ENCODE measurements around a stretch of chr10.

DNA sequence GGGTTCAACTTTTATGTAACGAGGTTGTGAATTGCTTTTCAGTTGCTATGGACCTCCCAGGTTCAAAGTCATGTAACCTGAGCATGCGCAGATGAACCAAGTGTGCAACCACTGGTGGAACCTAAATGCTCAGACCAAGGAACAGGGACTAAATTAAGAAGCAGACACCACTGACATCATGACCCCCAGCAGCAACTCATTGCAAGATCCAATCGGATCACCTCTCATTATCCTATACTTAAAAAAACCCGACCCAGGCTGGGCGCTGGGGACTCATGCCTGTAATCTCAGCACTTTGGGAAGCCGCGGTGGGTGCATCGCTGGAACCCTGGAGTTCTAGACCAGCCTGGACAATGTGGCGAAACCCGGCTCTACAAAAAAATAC is 11.4 kb upstream of the ZNF518A start:
- PRO-cap: no peak

GRCh38 chr10:96119143-96119517 is 11.0 kb upstream of the ZNF518A start:
- PRO-cap: no peak

DNA sequence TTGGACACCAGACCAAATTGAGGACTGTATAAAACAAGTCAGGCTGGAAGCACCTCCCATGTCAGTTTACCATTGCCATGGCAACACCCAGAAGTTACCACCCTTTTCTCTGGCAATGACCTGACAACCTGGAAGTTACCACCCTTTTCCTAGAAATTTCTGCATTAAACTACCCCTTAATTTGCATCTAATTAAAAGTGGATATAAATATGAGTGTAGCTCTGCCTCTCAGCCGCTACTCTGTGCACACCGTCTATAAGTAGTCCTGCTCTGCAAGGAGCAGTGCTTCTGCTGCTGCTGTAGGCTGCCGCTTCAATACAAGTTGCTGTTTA is 7.9 kb upstream of the BLNK start:
- PRO-cap: no peak

- PRO-cap: no peak
These were observed 2.3 kb downstream of the DNTT start for GRCh38 chr10:96306347-96307069.

GRCh38 chr10:96513081-96513461 is 655 bp downstream of the TLL2 start:
- PRO-cap: unidirectional peak, minus-strand start at chr10:96513176

DNA sequence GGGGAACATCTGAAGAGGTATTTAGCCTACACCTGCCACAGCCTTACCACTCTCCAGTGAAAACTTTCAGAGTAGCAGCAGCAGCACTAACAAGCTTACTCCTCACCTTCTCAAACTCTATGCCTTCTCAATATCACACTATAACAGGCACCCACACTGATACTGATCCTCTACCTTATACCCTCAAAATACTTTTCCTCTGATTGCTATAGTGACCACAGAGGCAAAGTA is 35.2 kb upstream of the TLL2 start:
- PRO-cap: no peak

- PRO-cap: no peak
These were observed 1.4 kb downstream of the TM9SF3 start for GRCh38 chr10:96585375-96585921.

GRCh38 chr10:96663740-96664225 is 56.5 kb downstream of the PIK3AP1 start:
- PRO-cap: no peak

GRCh38 chr10:96670749-96671305 is 49.5 kb downstream of the PIK3AP1 start:
- PRO-cap: no peak

DNA sequence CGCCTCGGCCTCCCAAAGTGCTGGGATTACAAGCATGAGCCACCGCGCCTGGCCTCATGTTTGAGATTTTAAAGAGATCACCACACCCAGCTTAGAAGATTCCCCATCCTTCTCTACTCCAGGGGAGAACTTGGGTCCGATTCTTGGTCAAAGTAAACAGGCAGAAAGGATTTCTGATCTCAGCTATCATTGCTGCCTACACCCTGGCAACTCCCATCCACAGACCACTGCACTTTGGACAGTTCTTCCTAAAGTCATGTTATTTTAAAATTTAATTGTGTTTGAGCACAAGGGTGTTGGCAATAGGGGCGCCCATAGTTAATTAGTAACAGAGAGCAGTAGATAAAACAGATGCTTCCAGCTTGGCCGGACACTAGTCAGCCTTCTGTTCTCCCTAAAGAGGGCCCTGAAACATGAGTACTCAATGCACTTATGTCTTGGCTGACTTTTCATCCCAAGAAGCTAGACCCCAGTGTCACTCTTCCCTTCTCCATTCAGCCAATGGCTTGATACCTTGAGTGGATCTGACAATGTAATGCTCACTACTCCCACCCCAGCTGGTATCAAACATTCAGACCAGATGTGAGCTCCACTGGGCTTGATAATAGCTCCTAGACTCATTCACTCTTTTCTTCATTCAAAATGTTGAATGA is 33.5 kb upstream of the LCOR start:
- PRO-cap: no peak

DNA sequence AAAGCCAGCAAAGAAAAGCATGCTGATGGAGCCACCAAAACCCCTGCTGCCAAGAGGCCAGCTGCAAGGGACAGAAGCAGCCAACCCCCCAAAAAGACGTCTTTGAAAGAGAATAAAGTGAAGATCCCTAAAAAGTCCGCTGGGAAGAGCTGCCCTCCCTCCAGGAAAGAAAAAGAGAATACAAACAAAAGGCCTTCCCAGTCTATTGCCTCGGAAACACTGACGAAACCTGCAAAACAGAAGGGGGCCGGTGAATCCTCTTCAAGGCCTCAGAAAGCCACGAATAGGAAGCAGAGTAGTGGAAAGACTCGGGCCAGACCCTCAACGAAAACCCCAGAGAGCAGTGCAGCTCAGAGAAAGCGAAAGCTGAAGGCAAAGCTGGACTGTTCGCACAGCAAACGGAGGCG is 152.6 kb downstream of the LCOR start:
- PRO-cap: no peak

DNA sequence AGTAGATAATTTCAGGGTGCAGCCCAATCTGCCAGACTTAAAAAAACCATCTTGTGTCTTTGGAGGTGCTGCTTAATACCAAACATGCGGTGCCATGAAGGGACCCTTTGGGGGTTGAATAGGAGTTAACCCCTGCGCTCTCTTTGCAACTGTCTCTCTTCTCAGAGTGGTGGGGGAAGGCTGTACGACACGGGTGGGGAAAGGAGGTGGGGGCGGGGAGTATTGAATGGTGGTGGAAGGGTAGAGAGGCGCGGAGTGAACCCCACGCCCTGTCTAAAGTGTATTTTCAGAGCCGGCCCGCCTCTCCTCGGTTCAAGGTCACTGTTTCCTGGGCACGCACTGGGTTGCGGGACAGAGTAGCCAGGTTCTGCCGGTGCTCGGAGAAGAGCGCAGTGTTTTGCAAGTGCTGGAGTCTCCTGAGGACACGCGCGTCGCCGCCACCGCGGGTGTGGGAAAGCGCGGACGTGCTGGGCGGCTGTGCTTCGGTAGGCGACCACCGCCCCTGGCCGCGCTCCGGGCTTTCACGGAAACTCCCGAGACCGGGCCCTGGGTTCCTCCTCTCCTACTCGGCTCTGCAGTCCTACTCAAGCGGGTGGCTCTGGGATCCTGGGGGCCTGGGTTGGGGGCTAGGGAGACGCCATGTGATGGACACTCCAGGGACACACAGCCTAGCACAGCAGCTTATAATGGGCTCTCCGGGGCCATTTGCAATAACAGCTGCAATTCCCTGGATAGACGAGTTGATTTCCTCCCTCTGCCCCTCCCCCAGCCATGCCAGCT is 1.9 kb downstream of the FRAT1 start:
- PRO-cap: no peak

- PRO-cap: unidirectional peak, minus-strand start at chr10:97333816
These were observed 1.2 kb downstream of the FRAT2 start for GRCh38 chr10:97332902-97334099.

GRCh38 chr10:97407195-97407917 is 6.2 kb upstream of the RRP12 start:
- PRO-cap: no peak

GRCh38 chr10:97498037-97498260 is 273 bp downstream of the MMS19 start:
- PRO-cap: no peak

GRCh38 chr10:97539664-97540382 is 32.8 kb upstream of the ANKRD2 start:
- PRO-cap: no peak

DNA sequence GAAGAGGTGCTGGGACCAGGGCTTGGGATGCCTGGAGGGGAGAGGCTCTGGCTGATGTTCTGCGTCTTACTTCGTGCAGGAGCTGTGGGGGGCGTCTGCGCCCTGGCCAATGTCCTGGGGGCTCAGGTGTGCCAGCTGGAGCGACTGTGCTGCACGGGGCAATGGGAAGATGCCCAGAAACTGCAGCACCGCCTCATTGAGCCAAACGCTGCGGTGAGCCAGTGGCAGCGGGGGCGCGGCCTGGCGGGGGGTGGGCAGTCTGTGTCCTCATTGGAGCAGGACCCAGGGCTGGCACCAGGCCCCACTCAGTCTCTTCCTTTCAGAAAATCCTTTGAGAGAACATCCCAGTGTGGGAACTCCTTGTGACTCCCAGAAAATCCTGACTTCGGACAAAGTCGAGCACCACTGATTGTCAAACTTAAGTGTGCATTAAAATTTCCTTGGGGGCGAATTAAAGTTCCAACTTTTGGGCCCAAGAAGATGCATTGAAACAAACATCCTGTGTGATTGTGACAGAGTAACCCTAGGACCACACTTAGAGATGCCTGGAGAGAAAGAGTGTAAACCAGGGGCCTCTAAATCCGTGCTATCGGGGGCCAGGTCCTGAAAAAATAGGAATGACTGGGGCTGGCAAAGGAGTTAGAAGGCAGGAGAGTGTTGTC is 12.4 kb downstream of the C10orf62 start:
- PRO-cap: bidirectional peak, plus-strand start at position 270 of the sequence, minus-strand start at position 182 of the sequence

GRCh38 chr10:97650573-97651321 is 10.3 kb downstream of the PI4K2A start:
- PRO-cap: no peak

DNA sequence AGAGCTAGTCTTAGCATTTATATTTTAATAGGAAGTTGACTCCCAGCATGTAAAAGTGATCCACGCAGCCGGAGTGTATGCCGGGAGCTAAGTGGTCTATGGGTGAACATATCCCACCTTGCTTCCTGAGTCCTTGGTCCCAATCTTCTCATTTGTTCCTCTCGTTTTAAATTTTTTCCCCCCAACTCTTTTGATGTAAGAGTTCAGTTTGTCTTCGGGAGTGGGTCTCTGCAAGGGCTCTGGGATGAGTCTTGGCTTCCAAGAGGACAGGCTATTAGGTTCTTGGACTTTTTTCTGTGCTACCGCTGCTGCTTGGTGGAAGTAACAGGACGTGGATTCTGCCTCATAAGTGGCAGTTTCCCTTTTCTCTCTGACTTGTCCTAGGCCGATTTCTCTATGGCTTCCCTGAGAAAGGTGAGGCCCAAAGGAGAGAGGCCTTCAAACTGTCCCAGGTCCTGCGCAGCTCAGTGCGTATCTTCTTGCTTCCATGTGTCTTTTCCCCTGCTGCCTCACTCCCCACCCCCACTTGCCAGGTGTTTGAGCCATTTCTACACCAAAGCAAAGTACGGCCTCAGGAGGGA is 12.5 kb downstream of the AVPI1 start:
- PRO-cap: no peak

GRCh38 chr10:97707598-97707847 is 6.0 kb upstream of the MARVELD1 start:
- PRO-cap: no peak